Occipital lobe (tissue), 2 donors: Measurements from ENCODE around the genes CPXM1 and ATRN.

- RAMPAGE, long total RNA, result no peak
Observed at GRCh38 chr20:2132343-2133068, 30.9 kb downstream of the STK35 start.

DNA sequence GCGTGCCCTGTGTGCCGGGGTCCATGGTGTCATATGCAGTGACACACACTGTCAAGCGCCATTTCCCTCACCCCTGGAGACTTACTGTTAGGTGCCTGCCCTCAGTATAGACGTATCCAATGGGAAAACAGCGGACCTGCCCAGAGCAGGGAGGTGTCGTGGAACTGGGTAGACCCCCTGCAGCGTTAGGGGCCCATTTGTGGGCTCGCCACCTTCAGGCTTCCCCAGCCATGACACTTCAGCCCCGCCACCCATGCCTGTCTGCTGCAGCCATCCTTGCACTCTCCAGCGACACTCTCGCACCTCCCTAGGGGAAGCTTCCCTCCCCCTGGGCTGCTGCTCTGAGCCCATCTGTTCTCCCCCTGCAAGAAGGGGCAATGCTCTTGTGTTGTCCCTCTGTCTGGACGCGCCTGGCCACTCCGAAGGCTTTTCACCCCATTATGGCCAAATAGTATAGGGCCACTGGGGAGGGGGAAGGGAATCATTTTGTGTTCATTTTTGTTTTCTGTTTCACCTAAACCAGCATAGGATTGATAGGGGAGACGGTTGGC is 43.3 kb downstream of the STK35 start:
- RAMPAGE, long total RNA, result no peak

GRCh38 chr20:2264698-2265405 is 30.9 kb upstream of the TGM3 start:
- RAMPAGE, long total RNA, result no peak

DNA sequence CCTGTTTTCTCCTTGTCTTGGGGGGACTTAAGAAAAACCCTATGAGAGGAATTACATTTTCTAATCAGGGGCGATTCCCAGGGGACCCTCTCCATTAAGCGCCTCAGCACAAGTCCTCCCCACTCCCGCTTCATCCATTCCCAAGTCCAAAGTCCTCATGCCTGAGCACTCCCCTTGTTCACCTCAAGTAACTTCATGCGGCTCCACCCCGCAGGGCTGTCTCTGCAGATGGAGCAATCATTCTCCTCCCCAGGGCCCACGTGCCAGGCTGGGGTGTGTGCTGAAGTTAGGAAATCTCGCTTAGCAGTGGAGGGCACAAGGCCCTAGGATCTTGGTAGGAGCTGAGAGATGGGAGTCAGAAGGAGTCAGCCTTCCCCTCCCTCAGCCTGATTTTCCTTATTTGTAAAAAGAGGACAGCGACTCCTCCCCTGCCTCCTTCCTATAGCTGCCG is 3.5 kb downstream of the TGM3 start:
- RAMPAGE, long total RNA, result no peak

- RAMPAGE, long total RNA, result no peak
Observed at GRCh38 chr20:2330076-2330533, 34.3 kb downstream of the TGM3 start.

DNA sequence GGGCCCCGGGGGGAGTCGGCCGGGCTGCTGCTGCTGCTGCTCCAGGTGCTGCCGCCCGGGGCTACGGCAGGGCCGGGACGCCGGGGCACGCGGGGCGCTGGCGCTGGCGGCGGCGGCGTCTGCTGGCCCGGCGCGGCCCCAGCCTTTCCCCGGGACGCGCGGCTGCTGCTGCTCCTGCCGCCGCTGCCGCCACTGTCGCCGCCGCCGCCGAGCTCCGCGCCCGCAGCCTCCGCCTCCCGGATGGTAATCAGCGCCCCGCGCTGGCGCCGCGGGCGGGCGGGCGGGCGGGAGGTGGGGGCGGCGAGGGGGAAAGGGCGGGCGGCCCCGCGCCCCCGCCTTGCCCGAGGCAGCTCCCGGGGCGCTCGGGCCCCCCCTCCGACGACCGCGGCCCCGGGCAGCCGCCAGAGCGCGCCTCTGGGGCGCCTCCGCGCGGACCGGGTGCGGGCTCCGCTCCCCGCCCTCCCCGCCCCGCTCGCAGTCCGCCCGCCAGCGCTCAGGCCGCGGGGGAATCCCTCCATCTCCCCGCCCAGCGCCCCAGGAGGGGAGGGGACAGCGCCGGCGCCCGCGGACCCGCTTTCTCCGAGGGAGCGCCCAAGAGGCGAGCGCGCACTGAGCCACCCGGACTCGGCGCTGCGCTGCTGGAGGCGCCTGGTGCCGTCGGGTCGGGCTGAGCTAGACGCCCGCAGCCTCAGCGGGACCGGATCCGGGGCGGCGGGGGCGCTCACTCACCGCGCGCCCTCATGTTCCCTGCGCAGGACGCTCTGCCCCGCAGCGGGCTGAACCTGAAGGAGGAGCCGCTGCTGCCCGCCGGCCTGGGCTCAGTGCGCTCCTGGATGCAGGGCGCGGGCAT is 551 bp downstream of the EBF4 start:
- RAMPAGE, long total RNA, result no peak

GRCh38 chr20:2706738-2707631 is 14.4 kb downstream of the EBF4 start:
- RAMPAGE, long total RNA, result no peak

DNA sequence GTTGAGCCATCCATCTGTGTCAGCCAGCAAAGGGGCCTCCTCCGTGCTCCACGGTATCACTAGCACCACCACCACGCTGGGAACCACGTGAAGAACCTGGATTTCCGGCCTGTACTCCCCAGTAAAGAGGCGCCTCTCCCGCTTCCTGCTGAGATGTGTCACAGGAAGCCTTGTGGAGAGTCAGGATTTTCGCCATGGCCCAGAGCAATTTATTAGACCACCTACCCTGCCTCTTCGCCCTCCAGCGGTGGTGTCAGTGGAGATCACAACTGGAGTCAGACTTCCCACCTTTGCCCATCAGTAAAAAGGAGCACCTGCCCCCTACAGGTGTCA is 28.7 kb downstream of the CPXM1 start:
- RAMPAGE, long total RNA, result no peak

- RAMPAGE, long total RNA, result no peak
Observed at GRCh38 chr20:2800152-2801090, at the start of gene CPXM1. CPXM1 (minus strand) TSS chr20:2800627.

DNA sequence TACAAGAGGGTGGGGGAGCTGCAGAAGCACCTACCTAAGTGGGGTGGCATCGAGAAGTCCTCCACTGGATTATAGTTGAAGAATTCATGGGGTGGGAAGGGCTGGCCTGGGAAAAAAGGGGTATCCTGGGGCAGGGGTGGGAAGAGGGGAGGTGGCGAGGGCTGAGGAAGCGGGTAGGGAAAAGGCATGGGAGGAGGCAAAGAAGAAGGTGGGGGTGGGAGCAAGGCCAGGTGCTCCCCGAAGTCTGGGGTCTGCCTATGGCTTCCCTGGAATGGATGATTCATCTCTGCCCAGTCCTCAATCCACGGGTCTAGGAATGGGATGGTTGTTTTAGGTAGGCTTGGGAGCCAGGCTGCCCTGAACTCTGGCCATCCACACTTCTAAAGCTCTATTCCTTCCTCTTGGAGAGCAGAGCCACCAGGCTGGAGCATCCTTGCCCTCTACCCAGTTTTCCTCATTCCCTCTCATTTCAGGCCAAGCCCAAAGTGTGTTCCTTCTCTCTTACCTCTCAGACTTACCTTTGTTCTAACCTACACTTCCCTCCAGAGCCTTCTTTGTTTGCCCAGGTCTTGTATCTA is 4.4 kb downstream of the PCED1A start:
- RAMPAGE, long total RNA, result no peak

- RAMPAGE, long total RNA, result no peak
Observed at GRCh38 chr20:3022292-3022987, 21.0 kb upstream of the GNRH2 start.

- RAMPAGE, long total RNA, result no peak
Observed at GRCh38 chr20:3071704-3072705, 585 bp downstream of the OXT start.

DNA sequence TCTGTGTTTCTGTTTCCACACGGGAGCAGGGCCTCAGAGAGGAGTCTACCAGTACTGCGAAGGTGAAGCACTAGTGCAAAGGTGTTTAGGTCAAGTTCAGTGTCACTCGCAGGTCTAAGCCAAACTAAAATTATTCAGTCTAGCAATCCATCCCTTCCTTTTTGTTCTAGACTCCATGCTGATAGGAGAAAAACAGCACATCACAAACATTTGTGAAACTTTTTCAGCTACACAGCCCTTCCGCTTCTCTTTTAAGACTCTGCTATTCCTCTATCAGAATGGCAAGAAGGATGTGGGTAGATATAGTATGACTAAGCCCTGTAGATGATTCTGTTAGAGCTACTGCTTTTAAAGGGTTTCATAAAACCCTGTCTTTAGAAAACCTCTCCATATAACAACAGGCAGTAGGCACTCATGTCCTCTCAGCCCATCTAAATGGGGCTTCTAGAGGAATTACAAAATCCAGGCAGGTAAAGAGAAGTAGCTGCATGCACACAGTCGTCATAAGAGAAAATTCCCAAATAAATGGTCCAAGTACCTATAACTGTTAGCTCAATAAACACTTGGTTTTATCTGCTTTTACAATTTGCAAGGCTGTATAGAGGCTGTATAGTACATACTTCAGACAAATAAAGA is 2.3 kb downstream of the FASTKD5 start:
- RAMPAGE, long total RNA, result no peak

GRCh38 chr20:3165477-3166007 is 5.9 kb upstream of the FASTKD5 start:
- RAMPAGE, long total RNA, result no peak

DNA sequence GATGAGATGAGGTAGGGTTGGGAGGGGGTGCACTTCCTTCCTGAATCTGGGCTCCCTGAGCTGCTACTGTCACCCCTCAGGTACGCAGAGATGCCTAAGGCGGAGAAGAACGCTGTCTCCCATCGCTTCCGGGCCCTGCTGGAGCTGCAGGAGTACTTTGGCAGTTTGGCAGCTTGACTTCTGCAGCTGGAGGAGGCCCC is 13.9 kb downstream of the ITPA start:
- RAMPAGE, long total RNA, result no peak

DNA sequence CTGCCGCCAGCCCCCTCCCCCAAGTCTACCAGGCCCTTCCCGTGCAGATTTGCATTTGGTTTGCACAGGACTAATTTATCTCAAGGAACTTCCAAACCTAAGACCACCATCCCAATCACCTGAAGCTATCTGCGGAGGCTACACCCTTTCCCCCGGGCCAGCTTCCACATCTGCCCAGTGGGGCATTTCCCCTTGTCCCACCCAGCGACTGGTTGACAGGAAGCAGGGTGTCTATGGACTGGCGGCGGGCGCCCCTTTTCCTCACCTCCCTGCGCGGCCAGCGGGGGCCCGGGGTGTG is 9.3 kb upstream of the SLC4A11 start:
- RAMPAGE, long total RNA, result no peak

DNA sequence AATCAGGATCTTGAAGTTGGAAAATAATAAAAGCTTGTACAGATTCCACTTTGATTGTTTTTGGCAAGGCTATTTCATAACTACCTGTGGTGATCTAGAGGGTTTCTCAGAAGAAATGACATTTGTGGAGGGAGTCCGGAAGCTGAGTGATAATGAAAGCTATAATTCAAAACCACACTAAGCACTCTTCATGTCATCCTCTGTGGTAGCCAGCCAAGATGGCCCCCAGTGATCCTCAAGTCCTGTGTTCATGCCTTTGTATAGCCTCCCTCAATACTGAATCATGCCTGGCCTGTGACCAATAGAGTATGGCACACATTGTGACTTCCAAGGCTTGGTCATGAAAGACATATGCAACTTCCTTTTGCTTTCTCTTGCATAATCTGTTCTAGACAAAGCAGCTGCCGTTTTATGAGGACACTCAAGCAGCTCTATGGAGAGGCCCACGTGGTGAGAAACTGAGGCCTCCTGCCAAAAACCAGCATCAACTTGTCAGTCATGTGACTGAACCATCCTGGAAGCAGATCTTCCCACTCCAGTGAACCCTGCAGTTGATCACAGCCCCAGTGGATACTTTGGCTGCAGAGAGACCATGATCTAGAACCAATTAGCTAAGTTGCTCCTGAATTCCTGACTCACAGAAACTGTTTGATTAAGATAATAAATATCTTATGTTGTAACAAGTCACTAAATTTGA is 12.8 kb upstream of the DNAAF9 start:
- RAMPAGE, long total RNA, result no peak

DNA sequence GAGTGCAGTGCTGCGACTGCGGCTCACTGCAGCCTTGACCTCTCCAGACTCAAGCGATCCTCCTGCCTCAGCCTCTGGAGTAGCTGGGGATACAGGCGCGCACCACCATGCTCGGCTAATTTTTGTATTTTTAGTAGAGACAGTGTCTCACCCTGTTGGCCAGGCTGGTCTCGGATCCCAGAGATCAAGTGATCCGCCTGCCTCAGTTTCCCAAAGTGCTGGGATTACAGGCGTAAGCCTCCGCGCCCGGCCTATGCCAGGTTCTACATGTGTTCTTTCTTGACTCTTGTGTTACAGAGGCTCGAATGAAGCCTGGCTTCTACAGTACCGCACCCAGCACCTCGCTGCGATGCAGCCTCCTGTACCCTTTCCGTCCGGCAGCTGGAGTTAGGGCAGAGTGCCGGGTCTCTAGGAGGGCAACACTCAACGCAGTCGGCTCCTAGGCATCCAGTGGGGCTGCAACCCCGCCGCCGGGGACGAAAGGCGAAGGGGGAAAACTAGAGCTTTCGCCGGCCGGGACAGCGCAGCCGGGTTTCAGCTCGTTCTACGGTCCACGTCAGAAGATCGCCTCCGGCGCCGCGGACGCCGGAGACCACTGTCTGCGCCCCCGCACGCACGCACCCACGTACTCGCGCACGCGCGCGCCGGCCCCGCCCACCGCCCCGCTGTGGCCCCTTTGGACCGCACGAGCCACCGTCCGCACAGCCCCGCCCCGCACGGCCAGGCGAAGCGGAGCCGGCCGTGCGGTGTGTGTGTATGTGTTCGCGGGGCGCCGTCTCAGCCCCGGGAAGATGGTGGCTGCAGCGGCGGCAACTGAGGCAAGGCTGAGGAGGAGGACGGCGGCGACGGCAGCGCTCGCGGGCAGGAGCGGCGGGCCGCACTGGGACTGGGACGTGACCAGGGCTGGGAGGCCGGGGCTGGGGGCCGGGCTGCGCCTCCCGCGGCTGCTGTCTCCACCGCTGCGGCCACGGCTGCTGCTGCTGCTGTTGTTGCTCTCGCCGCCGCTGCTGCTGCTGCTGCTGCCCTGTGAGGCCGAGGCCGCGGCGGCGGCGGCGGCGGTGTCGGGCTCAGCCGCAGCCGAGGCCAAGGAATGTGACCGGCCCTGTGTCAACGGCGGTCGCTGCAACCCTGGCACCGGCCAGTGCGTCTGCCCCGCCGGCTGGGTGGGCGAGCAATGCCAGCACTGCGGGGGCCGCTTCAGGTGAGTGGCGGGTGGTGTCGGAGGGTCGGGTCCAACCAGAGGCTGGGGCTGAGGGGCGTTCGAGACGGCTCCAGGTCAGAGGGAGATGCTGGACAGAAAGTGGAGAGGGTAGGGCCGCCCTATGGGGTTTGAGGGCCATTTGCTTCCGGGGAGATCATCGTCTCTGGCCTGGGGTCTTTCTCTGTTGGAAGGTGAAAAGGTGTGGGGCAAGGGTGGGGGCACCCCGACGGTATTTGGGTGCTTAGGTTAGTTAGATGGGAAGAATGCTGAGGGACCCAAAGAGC is at the start of gene ATRN:
Gene ATRN, plus strand, starts transcription at position 702 of the 1,485 bp plus-strand sequence.
- RAMPAGE, long total RNA, result no peak

- RAMPAGE, long total RNA, result no peak
Observed at GRCh38 chr20:3472039-3473014, 1.5 kb downstream of the ATRN start.

DNA sequence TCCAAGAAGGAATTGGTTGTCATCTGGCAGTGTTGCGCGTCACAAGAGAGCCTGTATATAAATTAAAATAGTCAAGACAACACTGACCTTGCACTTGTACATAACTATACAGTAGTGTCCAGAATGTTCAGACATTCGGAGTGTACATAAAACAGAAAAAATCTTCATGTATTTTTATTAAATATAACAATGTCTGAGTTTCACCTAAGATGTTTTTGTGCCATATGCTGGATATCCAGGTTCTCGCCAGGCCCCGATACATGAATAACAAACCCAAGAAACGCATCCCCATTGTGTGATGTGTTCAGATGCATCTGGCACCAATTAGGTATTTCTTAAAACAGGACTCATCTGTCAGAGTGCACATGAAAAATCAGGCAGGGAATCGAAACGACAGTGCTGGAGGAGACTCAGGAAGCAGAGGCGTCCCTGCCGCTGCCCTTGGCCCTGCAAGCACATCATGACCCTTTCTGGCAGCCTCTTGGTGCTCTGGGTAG is 13.9 kb downstream of the GFRA4 start:
- RAMPAGE, long total RNA, result no peak